REH cell (cell line): ENCODE measurements around the gene F2R.

DNA sequence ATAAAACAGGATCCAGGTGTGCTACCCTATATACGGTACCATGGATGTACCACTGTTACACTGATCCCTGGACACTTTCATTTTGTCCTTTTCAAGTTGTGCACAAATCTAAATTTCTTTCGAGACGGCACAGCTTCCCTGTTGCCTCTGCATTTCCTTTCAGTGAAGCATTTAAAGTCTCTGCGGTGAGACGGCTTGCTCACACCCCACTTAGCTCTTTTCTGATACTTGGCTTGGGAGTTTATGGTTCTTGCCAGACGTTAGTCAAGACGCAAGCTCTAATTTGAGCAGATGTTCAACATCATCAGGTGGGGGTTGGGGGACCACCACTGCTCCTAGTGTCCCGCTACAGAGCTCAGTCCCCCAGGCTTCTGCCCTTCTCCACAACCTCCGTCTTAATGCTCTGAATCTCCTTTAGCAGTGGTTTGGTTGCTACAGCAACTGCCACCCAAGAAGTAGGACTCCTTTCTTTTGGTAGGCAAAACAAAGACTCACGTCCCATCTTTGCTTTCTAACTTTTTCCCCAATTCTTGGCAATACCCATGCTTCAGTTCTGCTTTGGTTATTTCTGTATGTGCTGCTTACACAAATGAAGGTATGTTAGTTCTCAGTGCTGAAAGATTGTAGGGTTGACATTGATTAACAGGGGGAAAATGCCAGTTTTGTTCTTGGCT lies 15.7 kb downstream of the F2RL2 start:
- PRO-cap, result no peak

DNA sequence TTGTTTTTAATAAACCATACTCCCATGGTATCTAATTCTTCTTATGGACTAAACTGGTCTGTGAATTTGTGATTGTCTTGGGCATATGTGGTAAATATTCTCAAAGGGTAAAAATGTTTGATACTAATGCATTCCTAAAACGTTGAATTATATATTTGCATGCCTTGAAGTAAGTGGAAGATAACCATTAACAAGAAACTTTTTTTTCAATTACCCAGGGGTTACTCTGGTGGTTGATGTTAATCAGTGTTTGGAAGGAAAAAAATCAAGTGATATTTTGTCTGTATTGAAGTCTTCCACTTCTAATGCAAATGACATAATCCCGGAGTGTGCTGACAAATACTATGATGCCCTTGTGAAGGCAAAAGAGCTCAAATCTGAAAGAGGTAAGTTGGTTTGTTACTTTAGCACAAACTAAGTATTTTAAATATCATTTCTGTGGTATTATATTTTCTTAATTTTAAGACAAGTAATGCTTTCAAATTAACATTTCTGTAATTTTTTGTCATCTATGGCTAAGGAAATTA lies 8.5 kb upstream of the F2RL2 start:
- PRO-cap, result no peak

DNA sequence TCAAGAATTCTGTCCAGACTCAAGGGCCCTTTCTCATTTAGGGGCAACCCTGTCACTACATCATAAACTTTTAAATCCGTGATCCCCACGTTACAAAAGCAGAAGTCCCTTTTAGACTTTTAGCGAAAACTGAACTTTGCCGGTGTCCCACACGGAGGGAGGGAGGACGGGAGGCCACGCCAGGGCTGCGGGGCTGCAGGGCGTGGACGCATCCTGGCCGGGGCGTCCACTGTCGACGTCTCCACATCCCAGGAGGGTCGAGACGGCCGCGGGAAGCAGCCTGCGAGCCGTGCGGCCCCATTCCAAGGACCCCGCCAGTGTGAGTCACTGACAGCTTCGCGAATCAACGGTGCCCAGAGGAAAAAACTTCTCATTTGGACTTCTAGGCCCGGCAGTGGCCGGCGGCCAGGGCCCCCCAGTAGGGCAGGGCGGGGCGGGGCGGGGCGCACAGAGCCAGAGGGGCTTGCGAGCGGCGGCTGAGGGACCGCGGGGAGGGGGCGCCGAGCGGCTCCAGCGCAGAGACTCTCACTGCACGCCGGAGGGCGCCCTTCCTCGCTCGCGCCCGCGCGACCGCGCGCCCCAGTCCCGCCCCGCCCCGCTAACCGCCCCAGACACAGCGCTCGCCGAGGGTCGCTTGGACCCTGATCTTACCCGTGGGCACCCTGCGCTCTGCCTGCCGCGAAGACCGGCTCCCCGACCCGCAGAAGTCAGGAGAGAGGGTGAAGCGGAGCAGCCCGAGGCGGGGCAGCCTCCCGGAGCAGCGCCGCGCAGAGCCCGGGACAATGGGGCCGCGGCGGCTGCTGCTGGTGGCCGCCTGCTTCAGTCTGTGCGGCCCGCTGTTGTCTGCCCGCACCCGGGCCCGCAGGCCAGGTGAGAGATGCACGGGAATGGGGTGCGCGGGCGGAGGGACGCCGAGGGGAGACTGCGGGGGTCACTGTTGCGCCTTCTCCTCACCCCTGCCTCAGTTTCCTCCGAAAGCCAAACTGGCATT lies at the start of gene F2R:
F2R (plus strand) TSS at position 601 of the 991 bp plus-strand sequence.
- PRO-cap, result bidirectional peak, plus-strand start at position 610 of the sequence, minus-strand start at position 530 of the sequence; bidirectional peak, plus-strand start at position 771 of the sequence, minus-strand start at position 828 of the sequence

DNA sequence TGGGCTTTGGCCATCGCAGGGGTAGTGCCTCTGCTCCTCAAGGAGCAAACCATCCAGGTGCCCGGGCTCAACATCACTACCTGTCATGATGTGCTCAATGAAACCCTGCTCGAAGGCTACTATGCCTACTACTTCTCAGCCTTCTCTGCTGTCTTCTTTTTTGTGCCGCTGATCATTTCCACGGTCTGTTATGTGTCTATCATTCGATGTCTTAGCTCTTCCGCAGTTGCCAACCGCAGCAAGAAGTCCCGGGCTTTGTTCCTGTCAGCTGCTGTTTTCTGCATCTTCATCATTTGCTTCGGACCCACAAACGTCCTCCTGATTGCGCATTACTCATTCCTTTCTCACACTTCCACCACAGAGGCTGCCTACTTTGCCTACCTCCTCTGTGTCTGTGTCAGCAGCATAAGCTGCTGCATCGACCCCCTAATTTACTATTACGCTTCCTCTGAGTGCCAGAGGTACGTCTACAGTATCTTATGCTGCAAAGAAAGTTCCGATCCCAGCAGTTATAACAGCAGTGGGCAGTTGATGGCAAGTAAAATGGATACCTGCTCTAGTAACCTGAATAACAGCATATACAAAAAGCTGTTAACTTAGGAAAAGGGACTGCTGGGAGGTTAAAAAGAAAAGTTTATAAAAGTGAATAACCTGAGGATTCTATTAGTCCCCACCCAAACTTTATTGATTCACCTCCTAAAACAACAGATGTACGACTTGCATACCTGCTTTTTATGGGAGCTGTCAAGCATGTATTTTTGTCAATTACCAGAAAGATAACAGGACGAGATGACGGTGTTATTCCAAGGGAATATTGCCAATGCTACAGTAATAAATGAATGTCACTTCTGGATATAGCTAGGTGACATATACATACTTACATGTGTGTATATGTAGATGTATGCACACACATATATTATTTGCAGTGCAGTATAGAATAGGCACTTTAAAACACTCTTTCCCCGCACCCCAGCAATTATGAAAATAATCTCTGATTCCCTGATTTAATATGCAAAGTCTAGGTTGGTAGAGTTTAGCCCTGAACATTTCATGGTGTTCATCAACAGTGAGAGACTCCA lies 17.3 kb downstream of the F2R start:
- PRO-cap, result no peak

GRCh38 chr5:76756032-76756349 lies 40.1 kb downstream of the F2R start:
- PRO-cap, result no peak

GRCh38 chr5:77052592-77052857 lies 22.3 kb downstream of the AGGF1 start:
- PRO-cap, result no peak

- PRO-cap, result no peak
Observed at GRCh38 chr5:77053907-77054314, 23.7 kb downstream of the AGGF1 start.

GRCh38 chr5:77061452-77062015 lies 25.6 kb downstream of the ZBED3 start:
- PRO-cap, result no peak

DNA sequence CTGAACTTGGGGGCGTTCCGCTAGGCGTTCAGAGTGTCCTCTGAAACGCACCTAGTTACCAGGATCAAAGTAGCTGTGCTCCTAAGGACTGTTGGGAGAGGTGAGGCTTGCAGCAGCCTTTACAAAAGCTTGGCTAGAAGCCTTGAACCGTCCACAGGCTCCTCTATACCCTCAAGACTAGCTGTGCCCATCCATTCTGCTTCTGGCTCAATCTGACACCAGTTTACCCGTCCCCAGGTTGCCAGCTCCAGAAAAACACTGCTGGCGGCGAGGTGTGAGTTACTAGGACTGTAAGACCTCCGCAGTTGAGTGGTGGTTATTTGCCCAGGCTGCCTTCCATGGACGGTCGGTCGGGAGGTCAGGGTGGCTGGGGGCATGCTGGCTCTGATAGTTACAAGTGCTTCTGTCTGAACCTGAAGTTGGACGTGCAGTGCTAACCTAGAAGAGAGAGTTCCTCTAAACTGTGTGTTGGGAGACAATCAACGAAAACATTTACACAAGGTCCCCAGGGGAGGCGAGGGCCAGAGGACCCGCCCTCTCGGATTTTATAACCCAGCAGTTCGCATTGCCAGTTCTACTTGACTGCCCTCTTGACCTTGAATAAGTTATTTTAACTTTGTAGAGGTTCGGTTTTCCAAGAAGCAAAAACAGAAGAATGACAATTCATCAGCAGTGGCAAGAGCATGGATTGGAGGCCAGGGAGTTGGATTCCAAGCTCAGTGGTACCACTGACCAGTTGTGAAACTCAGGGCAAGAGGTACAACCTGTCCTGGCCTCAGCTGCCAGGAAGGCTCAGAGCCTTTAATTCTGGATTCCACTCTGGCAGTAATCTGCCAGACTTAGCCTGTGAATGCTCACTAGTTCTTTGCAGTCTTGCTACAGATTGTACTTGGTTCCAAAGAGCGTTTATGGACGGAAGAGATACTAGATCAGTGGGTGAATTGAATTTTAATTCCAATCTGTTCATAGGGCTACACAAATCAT lies 28.8 kb upstream of the PDE8B start:
- PRO-cap, result no peak

DNA sequence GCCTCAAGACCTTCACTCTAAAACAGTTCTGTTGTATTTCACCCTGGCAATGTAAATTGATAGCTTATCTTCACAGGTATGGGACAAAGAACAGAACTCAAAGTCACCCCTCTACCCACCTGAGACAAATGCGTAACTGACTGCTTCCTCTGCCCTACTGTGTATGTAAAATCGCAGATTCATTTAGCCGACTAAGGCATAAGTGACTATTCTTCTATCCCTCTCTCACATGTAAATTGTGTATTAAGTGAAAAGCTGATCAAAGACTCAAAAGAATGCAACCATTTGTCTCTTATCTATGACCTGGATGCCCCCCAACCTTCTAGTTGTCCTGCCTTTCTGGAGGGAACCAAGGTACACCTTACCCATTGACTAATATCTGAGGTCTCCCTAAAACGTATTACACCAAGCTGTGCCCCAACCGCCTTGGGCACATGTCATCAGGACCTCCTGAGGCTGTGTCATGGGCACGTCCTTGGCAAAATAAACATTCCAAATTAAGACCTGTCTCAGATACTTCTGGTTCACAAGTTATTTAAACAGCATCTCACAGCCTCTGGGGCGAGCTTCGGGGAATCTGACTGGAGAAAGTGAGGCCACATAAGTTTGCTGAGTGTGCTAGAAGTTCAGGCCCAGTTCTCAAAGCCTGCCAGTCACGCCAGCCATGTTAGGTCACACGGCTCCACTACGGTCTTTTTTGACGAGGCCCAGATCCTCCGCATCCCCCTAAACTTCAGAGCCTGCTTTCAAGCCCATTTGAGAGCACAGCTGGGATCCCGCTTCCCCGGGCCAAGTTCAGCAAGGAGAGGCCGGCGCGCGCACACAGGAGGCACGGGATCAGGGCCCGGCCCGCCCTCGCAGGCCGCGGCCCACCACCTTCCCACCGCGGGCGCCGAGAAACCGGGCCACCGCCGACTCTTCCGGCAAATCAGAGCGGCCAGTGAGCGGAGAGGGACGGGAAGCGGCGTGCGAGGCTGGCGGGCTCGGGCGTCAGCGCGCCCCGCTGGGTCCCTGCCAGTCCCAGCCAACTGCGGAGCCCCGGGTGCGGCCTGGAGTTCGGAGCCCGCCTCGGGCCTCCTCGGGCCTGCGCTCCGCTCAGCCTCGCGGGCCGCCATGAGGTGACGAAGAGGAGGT lies 727 bp downstream of the TBCA start:
- PRO-cap, result unidirectional peak, plus-strand start at position 433 of the sequence; unidirectional peak, plus-strand start at position 635 of the sequence; bidirectional peak, plus-strand start at position 840 of the sequence, minus-strand start at position 676 of the sequence

- PRO-cap, result no peak
Observed at GRCh38 chr5:78215929-78216401, 78.5 kb downstream of the AP3B1 start.

DNA sequence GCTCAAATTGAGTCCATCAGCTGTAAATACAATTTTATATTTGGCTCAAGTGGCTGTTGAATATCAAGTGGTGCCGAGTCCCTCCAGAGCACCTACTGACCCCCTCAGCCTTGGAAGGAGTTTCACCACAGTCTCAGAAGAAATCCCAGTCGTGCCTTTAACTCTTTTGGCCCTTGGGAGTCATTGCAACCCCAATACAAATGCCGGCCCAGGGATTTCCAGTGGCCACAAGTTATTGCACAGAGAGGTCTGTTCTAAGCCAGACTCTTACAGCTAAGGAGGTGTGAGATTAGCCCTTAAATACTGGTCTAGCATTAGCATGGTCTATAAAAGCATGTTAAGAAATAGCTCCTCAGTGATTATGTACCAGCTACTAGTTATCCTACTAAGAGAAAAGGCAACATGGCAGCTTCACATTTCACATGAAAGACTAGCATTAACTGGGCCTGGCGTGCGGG lies 125.0 kb downstream of the SCAMP1 start:
- PRO-cap, result no peak

- PRO-cap, result no peak
Observed at GRCh38 chr5:78518448-78519098, 130.0 kb downstream of the LHFPL2 start.

GRCh38 chr5:78573874-78574503 lies 74.6 kb downstream of the LHFPL2 start:
- PRO-cap, result bidirectional peak, plus-strand start at chr5:78574249, minus-strand start at chr5:78574136

GRCh38 chr5:78771634-78772323 lies 123.2 kb upstream of the LHFPL2 start:
- PRO-cap, result bidirectional peak, plus-strand start at chr5:78772037, minus-strand start at chr5:78771920

GRCh38 chr5:78805459-78805926 lies 156.9 kb upstream of the LHFPL2 start:
- PRO-cap, result no peak

- PRO-cap, result no peak
Observed at GRCh38 chr5:79091120-79091437, 20.5 kb upstream of the BHMT start.

DNA sequence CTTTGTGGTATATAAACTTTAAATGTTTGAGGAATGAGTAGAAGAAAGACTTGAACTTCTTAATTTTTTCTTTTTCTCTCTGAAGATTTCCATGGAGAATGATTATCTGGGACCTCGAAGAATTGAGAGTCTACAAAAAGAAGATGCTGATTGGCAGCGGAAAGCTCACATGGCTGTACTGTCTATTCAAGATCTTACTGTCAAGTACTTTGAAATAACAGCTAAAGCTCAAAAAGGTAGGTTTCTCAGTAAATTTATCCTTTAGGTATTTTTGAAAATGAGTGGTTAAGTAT lies 54.1 kb downstream of the JMY start:
- PRO-cap, result no peak

- PRO-cap, result no peak
Observed at GRCh38 chr5:79507722-79508311, 6.1 kb downstream of the HOMER1 start.

DNA sequence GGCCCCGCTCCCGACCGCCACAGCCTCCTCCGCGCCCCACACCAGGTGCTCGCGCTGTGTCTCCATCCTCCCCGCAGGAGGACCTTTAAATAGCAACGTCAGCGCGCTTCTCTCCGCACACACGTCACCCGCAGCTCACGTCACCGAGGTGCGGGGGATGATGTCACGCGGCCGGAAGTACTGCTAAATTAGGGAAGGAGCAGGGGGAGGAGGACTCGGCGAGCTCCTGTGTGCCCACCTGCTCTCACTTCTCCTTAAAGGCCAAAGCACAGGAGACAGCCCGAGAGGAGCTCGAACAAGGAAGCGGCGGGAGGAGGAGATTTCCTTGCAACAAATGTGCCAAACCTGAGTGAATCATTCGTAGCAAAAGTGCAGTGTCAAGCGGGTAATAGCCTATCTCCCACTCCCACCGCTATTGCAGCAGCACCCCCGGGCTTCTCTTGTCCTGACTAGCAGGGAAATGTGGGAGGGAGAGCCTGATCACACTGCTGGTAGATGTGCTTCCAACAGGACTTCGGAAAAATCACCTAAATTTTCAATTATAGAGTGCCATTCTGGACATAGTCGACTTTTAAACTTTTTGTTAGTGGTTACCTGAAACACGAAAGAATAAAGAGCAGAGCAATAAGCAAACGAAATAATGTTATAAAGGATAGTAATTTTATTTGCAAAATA lies 675 bp upstream of the HOMER1 start:
- PRO-cap, result bidirectional peak, plus-strand start at position 247 of the sequence, minus-strand start at position 62 of the sequence